A549 (cell line): ENCODE measurements around a stretch of chr2.

DNA sequence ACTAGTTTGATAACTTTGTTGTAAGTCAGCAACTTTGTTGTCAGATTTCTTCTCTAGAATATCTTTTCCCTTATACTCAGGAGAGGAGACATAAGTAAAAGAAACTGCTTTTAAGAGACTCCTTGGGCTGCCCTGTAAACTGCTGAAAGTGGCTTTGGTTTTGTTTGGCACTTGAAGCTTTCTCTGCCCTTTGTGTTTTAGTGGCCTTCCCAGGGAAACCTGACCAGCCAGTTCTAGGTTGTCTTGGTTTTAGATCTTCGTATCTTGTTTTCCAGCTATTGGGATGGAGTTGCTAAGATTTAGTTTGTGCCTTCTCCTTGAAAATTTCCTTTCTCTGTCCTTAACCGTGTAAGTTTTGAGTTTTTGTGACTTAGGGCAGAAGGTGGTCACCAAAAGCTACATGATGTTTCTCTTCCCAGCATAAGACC, 81.2 kb downstream of the BOLA3 start:
- PRO-cap, result no peak
CAGE:
- cytosol, long polyA plus RNA, result no peak
- long polyA plus RNA, result no peak
- nucleus, long polyA plus RNA, result no peak

- PRO-cap, result no peak
CAGE:
- cytosol, long polyA plus RNA, result no peak
- long polyA plus RNA, result no peak
- nucleus, long polyA plus RNA, result no peak
These were observed 47.4 kb downstream of the BOLA3 start for GRCh38 chr2:74100202-74100855.

GRCh38 chr2:74103281-74104336, 44.1 kb downstream of the BOLA3 start:
- PRO-cap, result no peak
CAGE:
- cytosol, long polyA plus RNA, result no peak
- long polyA plus RNA, result no peak
- nucleus, long polyA plus RNA, result no peak

GRCh38 chr2:74421929-74422523, 496 bp downstream of the WDR54 start:
- PRO-cap, result no peak
CAGE:
- cytosol, long polyA plus RNA, result no peak
- long polyA plus RNA, result no peak
- nucleus, long polyA plus RNA, result no peak

DNA sequence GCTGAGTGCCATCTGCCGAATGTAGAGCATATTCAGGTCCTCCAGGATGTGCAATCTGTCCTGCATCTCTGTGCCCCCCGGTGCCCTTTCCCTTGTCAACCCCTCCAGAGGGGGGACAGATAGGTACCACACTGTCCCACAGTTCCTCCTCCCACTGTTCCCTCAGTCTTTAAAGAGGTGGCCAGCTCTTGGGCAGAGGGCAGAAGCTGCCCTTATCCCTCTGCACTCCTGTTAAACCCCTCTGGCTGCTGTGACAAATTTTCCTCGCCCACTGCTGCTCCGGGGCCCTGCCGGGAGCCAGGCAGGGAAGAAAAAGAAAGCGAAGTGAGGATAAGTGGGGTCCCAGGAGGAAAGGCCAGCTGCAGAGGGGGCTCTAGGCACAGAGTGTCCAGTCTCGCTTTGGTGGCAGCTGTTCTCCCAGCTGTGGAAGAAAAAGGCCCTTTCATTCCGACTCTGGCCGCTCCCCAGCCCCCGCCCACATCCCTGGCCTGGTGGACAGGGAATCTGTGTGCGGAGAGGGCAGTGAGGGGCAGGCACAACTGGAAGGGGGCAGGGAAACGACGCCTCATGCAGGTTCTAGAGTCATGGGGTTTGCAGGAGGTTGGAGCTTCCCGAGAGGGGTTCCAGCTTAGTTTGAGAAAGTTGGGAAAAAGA, 2.1 kb downstream of the RTKN start:
- PRO-cap, result no peak
CAGE:
- cytosol, long polyA plus RNA, result no peak
- long polyA plus RNA, result no peak
- nucleus, long polyA plus RNA, result no peak

GRCh38 chr2:74529040-74529580, 396 bp downstream of the AUP1 start:
- PRO-cap, result no peak
CAGE:
- cytosol, long polyA plus RNA, result no peak
- long polyA plus RNA, result no peak
- nucleus, long polyA plus RNA, result no peak

GRCh38 chr2:74553556-74553867, 230 bp downstream of the LOXL3 start:
- PRO-cap, result no peak
CAGE:
- cytosol, long polyA plus RNA, result no peak
- long polyA plus RNA, result no peak
- nucleus, long polyA plus RNA, result no peak

DNA sequence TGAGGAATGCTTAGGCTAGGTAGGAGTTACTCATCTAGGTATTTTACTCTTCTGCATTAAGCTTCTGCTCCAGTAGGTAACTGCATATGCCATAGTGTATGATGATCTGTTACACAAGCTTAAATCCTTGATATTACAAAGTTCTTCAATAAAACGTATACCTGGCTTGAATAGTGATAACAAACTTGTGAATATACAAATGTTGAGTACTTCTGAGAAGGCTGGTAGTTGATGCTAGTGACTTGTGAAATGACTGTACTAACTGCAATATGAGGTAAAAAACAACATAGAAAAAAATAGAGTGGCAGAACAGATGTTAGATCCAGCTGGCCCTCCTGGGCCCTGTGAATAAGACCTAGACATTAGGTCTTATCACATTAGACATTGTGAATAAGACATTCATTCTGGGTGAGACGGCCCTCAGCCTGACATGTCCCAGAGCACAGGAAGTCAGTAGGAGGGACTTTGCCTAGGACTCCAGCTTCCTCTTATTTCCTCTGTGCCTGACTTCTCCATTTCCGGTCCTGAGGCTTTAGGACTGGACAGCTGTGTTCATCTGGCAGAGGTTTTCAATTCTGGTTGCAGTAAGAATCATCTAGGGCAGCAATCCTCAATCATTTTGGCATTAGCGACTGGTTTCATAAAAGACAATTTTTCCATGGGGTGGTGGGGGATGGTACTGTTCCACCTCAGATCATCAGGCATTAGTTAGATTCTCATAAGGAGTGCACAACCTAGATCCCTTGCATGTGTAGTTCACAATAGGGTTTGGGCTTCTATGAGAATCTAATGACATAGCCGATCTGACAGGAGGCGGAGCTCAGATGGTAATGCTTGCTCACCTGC, 23.0 kb downstream of the DOK1 start:
- PRO-cap, result no peak
CAGE:
- cytosol, long polyA plus RNA, result no peak
- long polyA plus RNA, result no peak
- nucleus, long polyA plus RNA, result no peak

GRCh38 chr2:74816455-74816917, 17.4 kb upstream of the HK2 start:
- PRO-cap, result no peak
CAGE:
- cytosol, long polyA plus RNA, result no peak
- long polyA plus RNA, result no peak
- nucleus, long polyA plus RNA, result no peak

- PRO-cap, result no peak
CAGE:
- cytosol, long polyA plus RNA, result no peak
- long polyA plus RNA, result no peak
- nucleus, long polyA plus RNA, result no peak
These were observed 2.0 kb upstream of the HK2 start for GRCh38 chr2:74831863-74832327.

- PRO-cap, result no peak
CAGE:
- cytosol, long polyA plus RNA, result no peak
- long polyA plus RNA, result no peak
- nucleus, long polyA plus RNA, result no peak
These were observed 3.4 kb downstream of the HK2 start for GRCh38 chr2:74837371-74837719.

- PRO-cap, result no peak
CAGE:
- cytosol, long polyA plus RNA, result no peak
- long polyA plus RNA, result no peak
- nucleus, long polyA plus RNA, result no peak
These were observed 31.3 kb downstream of the HK2 start for GRCh38 chr2:74865248-74865643.

- PRO-cap, result no peak
CAGE:
- cytosol, long polyA plus RNA, result no peak
- long polyA plus RNA, result no peak
- nucleus, long polyA plus RNA, result no peak
These were observed 40.1 kb downstream of the HK2 start for GRCh38 chr2:74873871-74874614.

GRCh38 chr2:74881250-74881865, 47.4 kb downstream of the HK2 start:
- PRO-cap, result no peak
CAGE:
- cytosol, long polyA plus RNA, result no peak
- long polyA plus RNA, result no peak
- nucleus, long polyA plus RNA, result no peak

DNA sequence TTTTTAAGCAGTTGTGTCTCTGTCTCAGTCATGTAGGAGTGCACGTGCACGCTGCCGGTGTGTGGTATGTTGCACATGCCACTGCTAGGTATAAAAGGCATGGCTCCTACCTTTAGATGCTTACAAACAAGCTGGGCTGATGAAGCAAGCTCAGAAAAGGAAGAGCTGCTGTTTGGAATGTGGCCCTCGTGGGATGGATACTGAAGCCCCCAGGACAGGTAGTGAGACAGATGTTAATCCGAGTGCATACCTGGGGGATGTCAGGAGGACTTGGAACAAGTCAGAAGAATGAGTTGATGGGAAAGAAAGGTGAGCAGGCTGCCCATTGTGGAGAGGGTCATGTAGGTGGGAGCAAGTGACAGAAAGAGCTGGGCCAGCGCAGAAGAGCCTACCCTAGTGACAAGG, 49.2 kb downstream of the HK2 start:
- PRO-cap, result no peak
CAGE:
- cytosol, long polyA plus RNA, result no peak
- long polyA plus RNA, result no peak
- nucleus, long polyA plus RNA, result no peak

DNA sequence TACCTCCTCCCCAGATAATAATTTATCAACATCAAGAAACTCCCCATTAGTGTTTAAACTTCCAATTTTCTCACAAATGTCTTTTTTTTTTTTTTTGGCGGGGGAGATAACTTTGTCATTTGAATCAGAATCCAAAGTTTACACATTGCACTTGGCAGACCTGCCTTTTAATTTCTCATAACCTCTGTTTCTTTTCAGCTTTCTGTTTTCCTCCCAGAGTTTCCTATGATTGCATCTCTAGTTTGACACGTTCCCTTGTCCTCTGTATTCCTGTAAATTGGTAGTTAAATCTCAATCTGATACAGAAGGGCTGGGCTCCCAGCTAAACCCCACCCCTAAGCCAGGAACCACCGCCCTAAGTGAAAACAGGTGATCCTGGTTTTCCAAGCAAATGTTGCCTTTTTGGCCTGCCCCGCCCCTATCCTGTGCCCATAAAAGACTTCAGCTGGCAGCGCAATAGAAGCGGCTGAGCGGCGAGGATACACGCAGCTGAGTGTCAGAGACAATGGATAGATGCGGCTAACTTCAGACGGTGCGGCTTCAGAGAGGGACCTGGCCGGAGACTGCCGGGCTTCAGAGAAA, 49.9 kb upstream of the POLE4 start:
- PRO-cap, result no peak
CAGE:
- cytosol, long polyA plus RNA, result no peak
- long polyA plus RNA, result no peak
- nucleus, long polyA plus RNA, result no peak

DNA sequence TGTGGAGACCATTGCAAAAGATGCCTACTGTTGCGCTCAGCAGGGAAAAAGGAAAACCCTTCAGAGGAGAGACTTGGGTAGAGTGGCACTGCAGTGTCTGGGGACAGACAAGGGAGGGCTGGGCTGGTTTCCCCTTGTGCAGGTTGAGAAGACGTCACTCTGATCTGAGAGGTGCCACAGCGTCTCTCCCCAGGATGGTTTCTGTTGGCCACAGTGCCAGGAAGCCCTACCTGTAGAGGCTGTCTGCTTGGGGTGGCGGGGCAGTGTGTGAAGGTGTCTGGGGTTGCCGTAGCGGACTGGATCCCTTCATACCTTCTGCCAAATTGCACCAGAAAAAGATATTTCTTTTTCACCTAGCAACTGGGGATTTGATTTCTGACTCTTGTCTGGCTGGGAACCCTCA, 907 bp downstream of the POLE4 start:
- PRO-cap, result no peak
CAGE:
- cytosol, long polyA plus RNA, result no peak
- long polyA plus RNA, result no peak
- nucleus, long polyA plus RNA, result no peak

GRCh38 chr2:75551341-75551920, 9.3 kb downstream of the EVA1A start:
- PRO-cap, result no peak
CAGE:
- cytosol, long polyA plus RNA, result no peak
- long polyA plus RNA, result no peak
- nucleus, long polyA plus RNA, result no peak

- PRO-cap, result no peak
CAGE:
- cytosol, long polyA plus RNA, result no peak
- long polyA plus RNA, result no peak
- nucleus, long polyA plus RNA, result no peak
These were observed 1.6 kb upstream of the GCFC2 start for GRCh38 chr2:75712398-75712696.

DNA sequence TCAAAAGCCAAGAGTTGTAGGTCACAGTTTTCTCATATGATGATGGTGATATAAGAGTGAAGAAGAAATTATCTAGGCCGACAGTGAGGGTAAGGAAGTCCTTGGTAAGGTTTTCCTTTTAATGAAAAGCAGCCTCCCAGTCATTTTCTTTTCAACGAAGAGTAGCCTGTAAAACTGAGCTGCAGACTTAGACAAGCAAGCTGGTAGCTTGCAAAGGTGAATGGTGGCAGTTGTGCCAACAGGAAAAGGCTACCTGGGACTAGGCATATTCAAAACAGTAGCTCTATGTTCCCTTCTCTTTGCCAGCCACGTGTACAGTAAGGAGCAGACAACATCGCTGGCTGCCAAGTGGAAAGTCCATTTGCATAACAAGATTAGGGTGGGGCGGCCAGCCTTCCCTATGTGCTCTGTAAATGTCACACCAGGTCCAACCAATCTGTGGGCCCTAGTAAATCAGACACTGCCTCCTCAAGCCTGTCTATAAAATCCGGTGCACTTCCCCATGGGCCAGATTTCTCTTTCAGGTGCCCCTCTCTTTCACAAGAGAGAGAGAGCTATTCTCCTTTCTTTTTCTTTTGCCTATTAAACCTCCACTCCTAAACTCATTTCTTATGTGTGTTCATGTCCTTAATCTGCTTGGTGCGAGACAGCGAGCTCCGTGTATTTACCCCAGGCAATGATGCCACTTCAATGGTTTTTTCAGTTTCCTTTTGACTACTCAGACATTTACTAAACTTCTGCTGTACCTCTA, 297.3 kb upstream of the GCFC2 start:
- PRO-cap, result no peak
CAGE:
- cytosol, long polyA plus RNA, result no peak
- long polyA plus RNA, result no peak
- nucleus, long polyA plus RNA, result no peak